Brain (tissue), 1 donor: ENCODE results near the genes OR4B1, OR4S2, OR5D18, OR5F1, OR5T1, OR8U3, OR5M8, SLC43A3 and RTN4RL2.

DNA sequence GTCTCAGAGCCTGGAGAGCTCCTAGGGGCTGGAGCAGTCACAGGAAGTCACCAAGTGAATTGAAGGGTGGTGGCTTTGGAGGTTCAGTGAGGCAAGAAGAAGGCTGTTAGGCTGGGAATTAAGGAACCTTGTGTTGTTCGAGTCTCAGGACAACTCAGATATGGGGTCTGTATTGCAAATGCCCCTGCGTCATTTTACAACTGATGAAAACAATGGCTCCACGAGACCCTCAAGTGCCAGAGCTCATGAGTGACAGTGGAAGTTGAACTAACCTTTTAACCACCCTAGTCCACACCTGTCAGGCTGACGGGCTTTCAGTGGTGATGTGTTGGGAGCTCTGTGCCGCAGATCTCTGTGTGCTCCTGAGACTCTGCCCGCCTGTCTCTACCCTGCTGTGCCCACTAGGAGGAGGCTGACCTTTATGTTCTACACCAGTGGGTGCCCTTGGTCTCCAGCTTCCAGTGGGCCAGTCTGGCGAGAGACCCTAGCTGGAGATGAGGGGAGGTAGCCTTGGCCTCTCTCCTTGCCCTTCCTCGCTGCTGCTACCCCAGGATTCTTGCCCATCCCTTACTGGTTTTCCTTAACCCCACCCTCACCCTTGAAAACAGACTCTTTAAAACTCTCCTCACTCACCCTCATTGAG, 111.1 kb upstream of the OR4B1 start:
- RRBS: no CpG with 5 or more reads among the region's 8 CpGs

DNA sequence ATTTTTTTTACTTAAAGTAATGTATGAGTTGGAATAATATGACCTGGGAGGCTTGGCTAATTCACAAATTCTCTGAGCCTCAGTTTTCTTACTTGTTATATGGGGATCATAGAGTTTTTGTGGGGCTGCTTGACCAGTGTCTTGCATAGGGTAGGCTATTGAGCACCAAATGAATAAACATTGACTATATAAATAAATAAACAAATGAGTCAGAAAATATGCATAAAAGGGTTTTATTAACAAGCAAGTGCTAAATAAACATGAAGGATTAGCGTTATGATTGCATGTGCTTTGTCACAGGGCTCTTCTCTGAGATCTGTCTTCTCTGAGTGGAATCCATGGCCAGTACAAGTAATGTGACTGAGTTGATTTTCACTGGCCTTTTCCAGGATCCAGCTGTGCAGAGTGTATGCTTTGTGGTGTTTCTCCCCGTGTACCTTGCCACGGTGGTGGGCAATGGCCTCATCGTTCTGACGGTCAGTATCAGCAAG, at the start of gene OR4B1:
OR4B1 (plus strand) TSS at position 339 of the 491 bp plus-strand sequence.
- RRBS: no CpG with 5 or more reads among the region's 5 CpGs

- RRBS: no CpG with 5 or more reads among the region's 4 CpGs
Observed at GRCh38 chr11:48915835-48916144, 67.9 kb downstream of the TRIM51G start.

- RRBS: no CpG with 5 or more reads among the region's 3 CpGs
Observed at GRCh38 chr11:55647909-55648534, at the start of gene OR4S2. Gene OR4S2, plus strand, starts transcription at chr11:55648327.

- RRBS: no CpG with 5 or more reads among the region's 6 CpGs
Observed at GRCh38 chr11:55819264-55819833, at the start of gene OR5D18. Gene OR5D18, plus strand, starts transcription at chr11:55819630.

DNA sequence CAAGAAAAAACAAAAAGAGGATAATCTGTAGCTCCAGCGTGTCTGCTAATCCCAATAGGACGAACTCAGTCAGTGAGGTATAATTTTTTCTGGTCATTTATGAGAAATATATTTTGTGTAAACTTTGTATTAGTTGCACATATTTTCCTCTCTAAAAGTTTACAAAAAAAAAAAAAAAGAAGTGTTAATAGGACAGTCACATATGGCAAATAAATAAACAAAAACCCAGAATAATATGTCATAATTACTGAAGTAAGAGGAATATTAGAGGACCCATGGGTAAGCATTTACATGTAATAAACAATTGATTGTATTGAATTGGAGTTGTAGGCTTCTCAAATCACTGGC, at the start of gene OR5F1:
OR5F1 (minus strand) TSS at position 97 of the 348 bp plus-strand sequence.
- RRBS: no CpG with 5 or more reads among the region's 2 CpGs

GRCh38 chr11:56273837-56274448, at the start of gene OR5T1:
Gene OR5T1, plus strand, starts transcription at chr11:56274154.
- RRBS: no CpG with 5 or more reads among the region's 2 CpGs

DNA sequence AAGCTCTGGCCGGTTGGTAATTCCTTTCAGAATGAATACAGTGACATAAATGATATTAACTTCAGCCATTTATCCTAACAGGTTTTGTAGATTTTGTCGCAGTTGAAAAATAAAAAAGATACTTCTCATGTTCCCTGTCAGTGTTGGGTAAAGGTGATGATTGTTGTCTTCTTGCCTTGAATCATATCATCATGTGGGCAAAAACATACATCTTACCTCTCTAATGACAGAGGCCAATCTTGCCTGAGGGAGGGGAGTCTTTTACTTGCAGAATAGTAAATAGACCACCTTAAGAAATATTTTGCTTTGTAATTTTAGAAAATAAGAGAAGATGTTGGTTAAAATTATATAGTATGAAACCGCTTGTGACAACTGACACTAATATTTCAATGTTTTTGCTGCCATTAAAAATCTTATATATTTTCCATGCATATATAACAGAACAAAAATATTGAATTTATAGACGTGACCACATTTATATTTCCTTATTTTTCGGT, at the start of gene OR8U3:
OR8U3 (minus strand) TSS at position 69 of the 497 bp plus-strand sequence.
- RRBS: no CpG with 5 or more reads among the region's 5 CpGs

GRCh38 chr11:56491293-56491640, at the start of gene OR5M8:
Gene OR5M8, minus strand, starts transcription at chr11:56491370.
- RRBS: no CpG with 5 or more reads among the region's 5 CpGs

DNA sequence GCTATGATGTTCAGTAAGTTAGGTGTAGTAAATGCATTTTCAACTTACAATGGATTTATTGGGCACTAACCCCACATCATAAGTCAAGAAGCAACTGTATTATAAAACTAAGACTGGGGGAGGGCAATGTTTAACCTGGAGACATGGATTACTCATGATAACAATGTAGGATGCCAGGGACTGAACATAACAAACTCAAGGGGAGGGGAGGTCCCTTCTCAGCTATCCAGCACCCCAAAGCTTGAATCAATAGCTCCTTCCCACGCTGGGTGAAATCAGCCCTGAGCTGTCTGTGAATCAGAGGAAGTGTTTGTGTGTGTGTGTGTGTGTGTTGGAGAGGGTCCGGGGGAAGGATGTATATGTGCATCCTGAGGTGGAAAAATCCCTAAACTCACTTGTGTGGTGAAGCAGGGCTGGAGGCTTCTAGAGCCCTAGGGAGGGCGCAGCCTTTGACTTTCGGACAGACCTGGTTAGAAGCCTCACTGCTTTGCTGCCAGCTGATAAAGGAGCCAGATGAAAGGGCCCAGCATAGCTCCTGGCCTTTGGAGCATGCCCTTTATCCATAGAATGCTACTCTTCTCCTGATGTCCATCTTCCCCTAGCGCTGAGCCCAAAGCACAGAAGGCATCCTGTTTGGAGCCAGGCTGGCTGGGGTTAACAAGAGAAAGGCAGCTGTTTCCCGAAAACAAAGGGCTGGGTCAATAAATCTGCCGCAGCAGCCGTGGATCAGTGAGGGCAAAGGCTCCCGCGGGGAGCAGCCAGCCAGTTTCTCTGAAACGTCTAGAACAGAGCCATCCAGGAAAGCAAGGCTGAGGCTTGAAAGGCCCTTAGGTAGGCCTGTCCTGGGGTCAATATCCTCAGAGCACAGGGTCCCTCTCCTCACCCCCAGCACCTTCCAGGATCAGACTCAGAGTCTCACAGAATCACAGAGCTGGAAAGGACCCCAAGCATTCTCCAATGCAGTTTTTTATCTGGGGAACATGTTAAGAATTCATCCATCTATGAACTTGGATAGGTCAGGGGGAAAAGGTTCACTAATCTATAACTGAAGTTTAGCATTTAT, 35.7 kb downstream of the TNKS1BP1 start:
- RRBS: no CpG with 5 or more reads among the region's 11 CpGs

DNA sequence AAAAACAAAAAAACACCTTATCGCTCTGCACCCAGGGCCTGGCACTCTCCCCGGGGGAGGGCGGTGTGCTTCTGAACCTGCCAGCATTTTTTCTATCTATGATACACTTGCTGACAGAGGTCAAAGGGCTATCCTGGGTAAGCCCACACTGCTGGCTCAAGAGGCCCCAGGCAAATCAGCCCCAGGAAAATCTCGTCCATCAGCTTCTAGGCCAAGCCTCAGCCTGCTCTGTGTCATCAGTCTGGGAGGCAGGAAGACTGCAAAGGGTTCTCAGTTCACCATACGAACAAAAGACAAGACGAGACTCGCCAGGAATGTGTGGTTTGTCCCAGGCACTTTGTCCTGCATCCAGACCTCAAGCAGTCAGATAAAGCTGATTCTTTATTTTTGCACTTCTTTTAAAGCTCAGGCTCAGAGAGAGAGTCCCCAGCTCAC, 31.8 kb downstream of the TNKS1BP1 start:
- RRBS: no CpG with 5 or more reads among the region's 7 CpGs

GRCh38 chr11:57309706-57310387, 14.9 kb downstream of the TNKS1BP1 start:
- RRBS: 32% methylated on average over 2 of the region's 15 CpGs

GRCh38 chr11:57322142-57322944, 2.4 kb downstream of the TNKS1BP1 start:
- RRBS: 3% methylated on average over 3 of the region's 14 CpGs

GRCh38 chr11:57328115-57328822, 3.5 kb upstream of the TNKS1BP1 start:
- RRBS: no CpG with 5 or more reads among the region's 9 CpGs

DNA sequence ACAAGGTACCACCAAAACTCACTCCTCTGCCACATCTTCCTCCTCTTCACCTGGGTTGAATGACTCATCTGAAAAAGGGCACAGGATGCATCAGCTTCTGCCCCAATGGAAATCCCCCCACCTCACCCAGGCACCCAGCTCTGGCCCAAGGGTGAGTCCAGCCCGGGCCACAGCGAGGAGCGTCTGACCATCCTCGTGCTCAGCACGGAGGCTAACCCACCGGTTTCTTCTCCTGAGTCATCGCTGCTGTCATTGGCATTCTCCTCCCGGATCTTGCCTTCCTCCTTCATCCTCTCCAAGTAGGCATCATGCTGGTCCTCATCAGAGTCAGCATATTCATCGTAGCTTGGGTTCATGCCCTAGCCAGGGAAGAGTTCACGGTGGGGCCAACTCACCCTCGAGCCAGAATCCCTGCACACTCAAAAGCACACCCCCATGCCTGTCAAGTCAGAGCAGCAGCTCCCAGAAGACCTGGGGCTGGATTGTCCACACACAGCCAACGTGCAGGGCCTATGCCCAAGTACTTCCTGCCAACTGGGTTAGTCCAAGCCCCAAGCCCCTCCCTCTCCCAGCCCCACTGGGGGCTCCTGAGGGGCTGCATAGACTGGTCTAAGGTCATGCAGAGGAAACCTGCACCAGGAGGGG, 5.4 kb upstream of the TNKS1BP1 start:
- RRBS: 92% methylated on average over 8 of the region's 12 CpGs

DNA sequence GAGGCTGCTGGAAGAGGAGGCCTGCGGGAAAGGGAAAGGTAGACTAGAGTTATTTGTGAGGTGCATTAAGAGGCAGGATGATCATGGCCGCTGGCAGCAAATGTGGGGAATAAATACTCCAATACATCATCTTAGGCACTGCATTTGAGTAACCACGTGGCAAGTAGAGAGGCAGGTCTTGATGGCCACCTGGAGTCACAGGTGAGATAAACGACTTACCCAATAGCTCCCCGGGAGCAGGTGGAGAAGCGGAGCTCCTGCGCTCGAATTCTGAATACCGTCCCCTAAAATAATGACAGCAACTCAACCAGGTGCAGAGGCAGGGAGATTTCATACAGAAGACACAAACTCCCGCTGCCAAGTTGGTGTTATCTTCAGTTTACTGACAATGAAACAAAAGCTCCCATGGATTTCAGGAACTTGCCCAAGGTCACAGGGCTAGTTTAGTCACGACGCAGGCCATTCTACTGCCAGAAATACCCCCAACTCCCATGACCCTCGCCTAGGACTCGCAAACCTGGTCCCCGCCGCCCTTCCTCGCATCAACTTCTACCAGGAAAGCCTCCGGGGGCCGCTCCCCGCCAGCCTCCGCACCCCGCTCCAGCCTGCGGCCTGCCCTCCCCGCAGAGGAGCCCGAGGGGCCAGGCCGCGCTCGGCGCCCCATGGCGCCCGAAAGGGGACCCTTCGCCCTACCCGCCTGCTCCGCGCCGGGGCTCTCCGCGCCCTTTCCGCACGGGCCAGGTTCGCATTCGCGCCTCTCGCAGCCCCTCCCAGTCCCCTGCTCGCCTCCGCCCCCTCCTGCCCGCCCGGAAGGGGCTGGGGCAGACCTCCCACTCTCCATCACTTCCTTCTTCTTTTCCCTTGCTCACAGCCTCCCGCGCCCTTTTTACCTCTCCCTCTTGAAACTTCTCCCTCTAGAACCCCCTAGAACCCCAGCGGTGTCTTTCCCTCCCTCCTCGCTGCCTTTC, at the start of gene SLC43A3:
SLC43A3 (minus strand) TSS at position 753 of the 968 bp plus-strand sequence.
- RRBS: 6% methylated on average over 9 of the region's 52 CpGs

DNA sequence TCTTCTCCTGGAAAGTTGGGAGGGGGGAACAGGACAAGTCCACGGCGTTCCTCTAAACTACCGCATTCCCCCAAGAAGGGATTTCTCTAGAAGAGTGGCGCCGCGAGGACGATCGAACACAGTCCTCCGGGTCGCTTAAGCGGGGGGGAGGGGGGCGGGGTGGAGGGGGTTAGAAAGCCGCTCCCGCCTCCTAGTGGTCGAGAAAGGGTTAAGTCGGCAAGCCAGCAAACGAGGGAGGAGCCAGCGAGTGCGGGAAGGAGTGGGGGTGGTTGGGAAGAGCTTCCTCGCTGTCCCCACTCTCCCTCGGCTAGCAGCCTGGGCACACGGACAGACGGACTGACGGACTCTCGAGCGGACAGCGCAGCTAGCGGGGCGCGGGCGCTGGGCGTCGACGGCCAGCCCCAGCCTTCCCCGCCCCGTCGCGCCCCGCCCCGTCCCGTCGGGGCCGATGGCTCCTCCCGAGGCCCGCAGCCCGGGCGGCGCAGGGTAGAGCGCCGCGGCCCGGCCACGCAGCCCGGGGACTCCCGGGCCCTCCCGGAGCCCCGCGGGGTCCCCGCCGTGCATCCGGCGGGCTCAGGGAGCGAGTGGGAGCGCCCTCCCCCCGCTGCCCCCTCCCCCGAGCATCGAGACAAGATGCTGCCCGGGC, at the start of gene RTN4RL2:
RTN4RL2 (plus strand) TSS at position 296 of the 646 bp plus-strand sequence.
- RRBS: 2% methylated on average over 7 of the region's 68 CpGs

DNA sequence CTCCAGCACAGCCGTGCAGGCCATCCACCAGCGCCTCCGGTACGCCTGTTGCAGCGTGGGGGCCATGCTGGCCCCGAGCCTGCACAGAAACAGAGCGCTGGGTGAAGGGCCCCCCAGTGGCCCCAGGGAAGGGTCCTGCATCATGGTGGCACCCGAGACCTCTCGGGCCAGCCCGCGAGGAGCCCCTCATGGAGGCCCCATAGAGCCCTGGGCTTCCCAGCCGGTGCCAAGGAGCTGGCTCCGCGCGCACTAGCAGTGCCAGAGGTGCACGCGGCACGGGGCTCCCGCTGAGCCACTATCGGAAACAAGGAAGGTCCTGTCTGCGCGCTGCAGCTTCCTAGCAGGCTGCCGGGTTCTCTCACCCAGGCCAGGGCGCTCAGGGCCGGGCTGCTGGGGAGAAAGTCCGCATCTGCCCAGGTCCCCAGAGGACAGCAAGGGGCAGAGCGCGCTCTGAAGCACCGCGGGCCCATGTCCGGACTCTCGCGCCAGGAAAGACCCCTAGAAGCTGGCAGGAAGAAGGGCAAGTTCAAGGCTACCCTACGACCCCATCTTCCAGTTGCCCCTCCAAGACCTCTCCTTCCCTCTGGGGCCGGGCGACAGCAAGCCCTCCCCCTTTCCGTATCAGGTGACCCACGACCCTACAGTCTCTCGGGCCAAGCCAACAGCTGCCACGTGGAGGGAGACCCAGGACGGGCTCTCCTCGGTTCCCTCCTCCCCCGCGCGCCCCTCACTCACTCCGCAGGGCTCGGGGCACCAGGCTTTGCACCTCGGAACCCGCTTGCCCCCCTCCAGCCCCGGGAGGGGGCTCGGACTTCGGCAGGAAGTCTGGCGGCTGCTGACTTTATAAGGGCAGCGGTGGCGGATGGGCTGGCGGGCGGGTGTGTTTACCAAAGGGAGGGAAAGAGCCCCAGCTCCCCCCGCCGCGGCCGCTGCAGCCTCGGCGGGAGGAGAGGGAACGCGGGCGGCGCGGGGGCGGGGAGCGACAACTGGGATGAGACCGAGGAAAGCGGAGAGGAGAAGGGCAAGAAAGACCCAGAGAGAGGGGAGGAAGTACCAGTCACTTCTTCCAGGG, 1.1 kb downstream of the SLC43A1 start:
- RRBS: 5% methylated on average over 9 of the region's 72 CpGs

DNA sequence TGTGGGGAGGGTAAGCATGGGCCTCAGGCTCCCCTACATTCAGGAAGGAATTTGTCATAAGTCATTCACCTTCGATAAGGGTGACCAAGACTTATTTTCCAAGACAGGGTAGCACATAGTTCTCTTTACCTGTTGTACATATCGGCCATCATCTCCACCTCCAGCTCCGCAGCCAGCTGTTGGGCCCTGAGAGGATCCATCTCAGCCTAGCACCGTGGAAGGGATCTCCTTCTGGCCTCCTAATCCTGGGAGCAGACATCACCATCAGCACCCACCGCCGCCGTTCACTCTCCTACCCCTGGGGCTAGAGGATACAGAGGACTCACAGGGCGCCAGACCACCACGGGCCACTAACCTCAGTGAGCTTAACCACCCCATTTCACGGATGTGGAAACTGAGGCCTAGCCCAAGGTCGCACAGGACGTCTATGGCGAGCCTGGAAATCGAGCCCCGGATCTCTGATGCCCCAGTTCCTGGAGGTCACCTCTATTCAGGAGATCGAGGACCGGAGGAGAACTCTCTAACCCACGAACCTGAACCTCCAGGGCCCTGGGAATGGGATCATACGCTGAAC, 477 bp downstream of the TIMM10 start:
- RRBS: 2% methylated on average over 5 of the region's 19 CpGs